GM19239 (cell line): Measurements from ENCODE around the genes ERAS, PQBP1 and GAGE10.

DNA sequence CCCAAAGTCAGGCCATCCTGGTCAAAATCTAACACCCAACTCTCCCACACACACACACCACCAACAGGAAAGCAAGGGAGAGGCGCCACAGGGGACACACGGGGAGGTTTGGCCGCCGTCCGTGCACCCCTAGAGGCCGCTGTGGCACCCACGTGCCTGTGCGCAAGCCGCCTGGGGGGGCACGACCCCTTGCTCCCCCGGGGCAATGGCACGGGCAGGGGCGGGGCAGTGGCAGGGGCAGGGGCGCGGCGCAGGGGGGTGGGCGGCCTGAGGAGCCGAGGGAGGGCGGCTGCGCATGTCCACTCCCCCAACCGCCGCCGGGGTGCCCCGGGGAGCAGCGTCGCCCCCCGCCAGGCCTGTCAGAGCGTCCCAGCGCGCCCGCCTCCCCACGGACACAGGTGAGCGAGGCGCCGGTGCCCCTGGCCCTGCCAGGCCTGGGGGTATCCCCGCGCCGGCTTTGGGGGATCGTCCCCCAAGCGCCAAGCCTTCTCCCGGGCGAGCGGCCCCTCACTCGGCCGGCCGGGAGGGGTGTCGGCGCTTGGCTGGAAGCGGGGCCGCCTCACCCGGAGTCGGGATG, at the start of gene ERAS:
Gene ERAS, plus strand, starts transcription at position 362 of the 577 bp plus-strand sequence.
- RRBS: 42% methylated on average over 17 of the region's 52 CpGs

DNA sequence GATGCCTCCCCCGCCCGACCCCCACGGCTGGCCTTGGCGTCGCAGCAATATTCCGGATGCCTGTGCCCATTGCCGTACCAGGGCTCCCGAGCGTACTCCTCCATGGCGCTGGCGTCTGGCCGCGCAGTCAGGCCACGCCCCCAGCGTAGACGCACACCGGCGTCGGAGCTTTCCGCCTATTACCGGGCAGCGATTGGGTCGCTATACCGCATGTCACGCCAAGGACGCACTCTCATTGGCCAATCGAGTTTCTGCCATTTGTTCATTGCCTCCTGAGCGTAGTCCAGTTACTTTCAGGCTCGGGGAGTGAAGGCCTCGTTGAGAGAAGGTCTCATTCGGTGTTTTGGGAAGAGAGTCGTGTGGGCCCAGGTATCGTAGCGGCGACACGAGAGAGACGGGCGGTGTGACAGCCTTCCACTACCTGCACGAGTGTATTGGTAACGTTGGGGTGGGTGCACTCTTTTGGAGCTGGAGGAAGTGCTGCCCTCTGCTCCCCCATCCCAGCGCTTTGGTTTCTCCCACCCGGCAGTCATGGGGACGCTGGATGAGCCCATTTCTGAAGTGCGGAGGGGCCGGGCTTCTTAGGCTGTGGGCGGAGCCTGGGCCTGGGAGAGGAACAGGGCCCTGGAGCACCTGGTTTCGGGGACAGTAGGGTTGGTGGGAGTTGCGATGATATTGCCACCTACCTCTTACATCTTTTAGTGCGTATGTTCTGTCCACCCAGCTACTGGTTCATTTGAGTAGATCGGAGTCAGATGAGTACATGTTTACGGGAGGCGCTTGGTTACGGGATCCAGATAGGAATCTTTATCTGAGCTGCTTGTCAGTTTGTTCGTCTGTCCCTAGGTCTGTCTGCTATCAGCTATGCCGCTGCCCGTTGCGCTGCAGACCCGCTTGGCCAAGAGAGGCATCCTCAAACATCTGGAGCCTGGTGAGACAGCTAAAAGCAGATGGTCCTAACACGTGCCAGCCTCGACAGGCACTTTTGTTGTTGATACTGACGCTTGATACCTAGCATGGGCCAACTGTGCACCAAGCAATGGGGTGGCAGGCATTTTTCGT, at the start of gene PQBP1:
Gene PQBP1, plus strand, starts transcription at position 285 of the 1,062 bp plus-strand sequence.
- RRBS: 0% methylated on average over 8 of the region's 62 CpGs

DNA sequence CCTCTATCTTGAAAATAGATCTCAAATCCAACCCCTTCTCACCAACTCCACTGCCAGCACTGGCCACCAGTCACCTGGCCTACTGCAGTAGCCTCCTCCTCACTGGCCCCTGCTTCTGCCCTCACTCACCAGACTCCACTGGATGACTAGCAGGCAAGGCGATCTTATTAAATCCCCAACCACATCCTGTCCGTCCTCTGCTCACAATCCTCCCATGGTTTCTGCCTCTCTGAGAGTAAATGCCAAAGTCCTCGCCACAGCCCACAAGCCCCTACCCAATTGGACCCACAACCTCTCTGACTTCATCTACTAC, 5.4 kb upstream of the PIM2 start:
- RRBS: no CpG with 5 or more reads among the region's 3 CpGs

DNA sequence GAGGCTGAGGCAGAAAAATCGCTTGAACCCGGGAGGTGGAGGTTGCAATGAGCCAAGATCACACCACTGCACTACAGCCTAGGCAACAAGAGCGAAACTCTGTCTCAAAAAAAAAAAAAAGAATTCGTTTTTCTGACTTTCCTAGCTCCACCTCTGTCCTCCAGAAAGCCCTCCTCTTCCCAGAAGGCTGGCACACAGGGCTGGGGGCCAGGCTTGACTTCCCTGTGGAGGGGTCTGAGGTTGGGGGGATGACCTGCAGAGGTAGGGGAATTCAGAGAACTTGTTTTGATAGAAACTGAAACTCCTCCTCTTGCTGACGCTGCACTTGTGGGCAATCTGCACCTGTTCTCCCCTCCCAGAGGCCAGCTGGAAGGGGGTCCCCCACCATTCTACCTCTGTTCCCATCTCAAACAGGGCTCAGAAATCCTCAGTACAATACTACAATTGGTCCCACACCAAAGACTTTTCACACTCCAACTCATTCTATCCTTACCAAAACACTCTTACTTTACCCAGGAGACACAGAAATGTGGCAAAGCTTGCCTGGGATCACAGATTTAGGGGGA, 18.7 kb downstream of the OTUD5 start:
- RRBS: no CpG with 5 or more reads among the region's 5 CpGs

- RRBS: no CpG with 5 or more reads among the region's 6 CpGs
Measured at GRCh38 chrX:48954698-48955279, 2.6 kb downstream of the OTUD5 start.

GRCh38 chrX:48987981-48988273, 14.1 kb downstream of the GRIPAP1 start:
- RRBS: no CpG with 5 or more reads among the region's 6 CpGs

DNA sequence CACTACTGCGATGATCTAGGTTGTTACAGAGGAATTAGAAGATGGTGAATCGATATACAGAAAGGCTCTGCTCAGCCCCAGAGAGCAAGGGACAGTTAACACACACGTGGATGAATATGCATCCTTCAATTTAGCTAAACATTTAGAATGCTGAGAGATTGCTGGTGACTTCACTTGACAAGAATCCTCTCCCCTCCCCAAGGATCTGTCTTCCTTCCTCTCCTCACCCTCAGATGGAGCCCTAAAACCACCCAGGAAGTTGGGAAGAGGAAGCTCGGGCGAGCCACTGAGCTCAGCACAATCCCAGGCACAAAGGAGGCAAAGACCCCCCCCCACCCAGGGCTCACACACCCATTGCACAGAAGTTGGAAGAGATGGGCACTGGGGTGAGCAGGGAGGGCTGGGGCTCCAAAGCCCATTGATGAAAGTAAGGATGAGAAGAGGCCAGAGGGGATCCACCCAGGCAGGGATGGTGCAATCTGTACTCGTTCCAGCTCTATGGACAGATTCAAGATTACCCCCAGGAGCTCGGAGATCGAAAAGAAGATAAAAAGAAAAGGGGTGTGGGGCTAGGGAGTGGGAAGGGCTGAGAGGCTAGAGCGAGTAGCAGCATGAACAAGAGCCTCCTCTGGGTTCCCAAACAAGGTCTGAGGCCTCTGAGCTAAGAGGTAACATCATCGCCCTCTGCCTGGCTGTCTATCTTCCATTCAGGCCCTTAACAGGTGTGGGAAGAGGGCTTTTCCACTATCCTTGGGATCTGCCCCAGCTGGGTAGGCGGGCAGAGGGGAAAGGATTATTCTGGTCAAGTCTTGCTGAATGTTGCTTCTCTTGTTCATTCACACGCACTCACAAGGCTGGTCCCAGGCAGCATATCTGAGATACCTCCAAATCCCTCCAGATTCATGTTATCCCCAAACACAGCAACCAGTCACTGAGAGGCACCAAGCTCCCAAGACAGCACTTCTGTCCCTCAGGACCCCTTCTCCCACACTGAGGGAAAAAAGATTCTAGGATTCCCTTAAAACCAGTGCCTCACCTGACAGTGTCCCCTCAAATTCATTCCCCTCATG, 1.1 kb downstream of the TFE3 start:
- RRBS: no CpG with 5 or more reads among the region's 12 CpGs

- RRBS: no CpG with 5 or more reads among the region's 15 CpGs
Measured at GRCh38 chrX:49154704-49155593, 7.6 kb upstream of the MAGIX start.

DNA sequence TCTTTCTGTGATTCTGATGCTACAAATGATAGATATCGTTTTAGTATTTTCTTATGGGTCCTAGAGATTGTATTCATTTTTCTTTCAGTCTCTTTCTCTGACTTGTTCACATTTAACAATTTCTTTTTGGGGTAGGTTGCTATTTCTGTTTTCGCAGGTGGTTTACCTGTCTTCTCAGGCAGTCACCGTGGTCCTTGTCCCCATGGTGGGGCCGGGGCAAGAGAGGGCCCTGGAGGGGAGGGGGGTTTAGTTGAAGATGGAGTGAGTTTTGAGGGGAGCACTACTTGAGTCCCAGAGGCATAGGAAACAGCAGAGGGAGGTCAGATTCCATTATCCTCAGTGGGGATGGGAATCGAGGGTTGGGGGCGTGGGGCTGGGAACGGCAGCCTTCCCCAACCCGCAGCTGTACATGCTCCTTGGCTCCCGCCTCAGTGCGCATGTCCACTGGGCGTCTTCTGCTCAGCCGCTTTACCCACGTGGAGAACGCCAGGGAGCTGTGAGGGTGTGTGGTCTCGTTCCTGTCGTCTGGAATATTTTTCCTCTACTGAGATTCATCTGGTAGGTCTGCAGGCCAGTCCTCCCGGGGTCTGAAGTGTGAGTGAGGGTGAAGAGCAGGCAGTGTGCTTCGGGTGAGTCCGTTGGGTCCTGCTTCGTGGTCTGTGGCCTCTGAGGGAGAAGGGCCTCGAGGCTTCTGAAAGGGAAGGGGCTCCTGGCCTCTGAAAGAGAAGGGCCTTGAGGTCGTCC, at the start of gene GAGE10:
Gene GAGE10, plus strand, starts transcription at position 451 of the 744 bp plus-strand sequence.
- RRBS: no CpG with 5 or more reads among the region's 22 CpGs

- RRBS: no CpG with 5 or more reads among the region's 6 CpGs
Measured at GRCh38 chrX:49881654-49882296, 2.5 kb downstream of the USP27X start.

- RRBS: no CpG with 5 or more reads among the region's 2 CpGs
Measured at GRCh38 chrX:50068133-50068811, 132.5 kb downstream of the AKAP4 start.

DNA sequence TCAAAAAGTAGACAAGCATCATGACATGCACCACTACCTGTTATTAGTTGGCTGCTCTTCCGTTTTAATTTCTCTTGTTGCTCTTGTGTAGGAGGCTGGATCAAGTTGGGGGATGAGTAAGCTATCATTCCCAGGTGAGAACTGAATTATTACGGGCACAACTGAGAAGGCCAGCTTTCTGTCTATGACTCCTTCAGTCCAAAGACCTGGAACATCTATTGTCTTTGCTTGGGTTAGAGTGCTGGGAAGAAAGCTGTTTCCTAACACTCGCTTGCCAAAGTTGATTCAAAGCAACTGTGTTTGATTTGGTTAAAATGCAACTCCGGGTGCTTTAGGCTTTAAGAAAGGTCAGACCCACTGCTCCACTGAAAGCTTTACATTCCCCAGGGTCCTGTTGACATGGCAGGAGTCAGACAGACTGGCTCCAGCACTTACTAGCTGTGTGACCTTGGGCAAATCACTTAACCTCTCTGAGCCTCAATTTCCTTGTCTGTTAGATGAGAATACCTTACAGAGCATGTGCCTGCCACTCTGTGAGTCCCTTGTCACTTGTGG, 39.1 kb downstream of the DGKK start:
- RRBS: no CpG with 5 or more reads among the region's 4 CpGs

DNA sequence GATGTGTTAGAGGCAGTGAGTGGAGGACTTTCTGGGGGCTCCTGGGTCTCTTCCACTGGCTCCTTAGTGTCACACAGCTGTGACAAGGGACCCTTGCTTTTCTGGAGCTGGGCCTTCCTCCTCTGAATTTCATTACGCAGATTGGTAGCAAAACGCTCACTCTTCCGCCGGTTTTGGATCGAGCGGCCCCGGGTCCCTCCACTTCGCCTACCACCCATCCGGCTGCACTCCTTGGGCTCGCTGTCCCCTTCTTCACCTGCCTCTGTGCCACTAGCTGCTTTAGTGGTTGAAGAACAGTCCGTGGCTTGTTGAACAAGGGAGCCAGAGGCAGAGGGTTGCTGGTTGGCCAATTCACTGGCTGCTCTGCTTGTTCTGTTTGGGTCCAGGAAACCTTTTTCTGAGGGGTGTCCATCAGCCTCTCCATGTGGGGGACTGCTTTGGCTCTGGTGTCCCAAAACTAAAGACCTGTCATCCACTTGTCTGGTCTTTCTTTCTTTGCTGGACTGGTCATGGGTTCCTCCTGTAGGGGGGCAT, 163.6 kb upstream of the DGKK start:
- RRBS: no CpG with 5 or more reads among the region's 11 CpGs

GRCh38 chrX:50643183-50643907, 170.6 kb downstream of the SHROOM4 start:
- RRBS: no CpG with 5 or more reads among the region's 10 CpGs

DNA sequence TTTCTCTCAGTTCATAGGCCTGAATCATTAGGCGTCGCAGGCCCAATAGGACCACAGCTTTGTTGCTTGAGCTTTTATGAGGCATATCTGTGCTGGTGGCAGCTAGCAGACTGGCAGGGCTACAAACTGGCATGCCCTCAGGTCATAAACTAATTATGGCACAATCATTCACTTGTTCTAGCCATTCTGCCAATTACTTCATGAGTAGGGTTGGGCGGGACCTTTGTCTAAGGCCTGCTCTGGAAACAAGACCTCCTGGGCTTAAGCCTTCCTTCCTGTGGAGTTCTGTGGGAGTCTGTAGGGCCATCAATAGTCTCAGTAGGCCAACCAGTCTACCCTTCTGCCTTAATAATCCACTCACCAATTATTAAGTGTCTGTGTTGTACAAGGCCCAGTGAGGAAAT, 44.6 kb downstream of the SHROOM4 start:
- RRBS: no CpG with 5 or more reads among the region's 3 CpGs

DNA sequence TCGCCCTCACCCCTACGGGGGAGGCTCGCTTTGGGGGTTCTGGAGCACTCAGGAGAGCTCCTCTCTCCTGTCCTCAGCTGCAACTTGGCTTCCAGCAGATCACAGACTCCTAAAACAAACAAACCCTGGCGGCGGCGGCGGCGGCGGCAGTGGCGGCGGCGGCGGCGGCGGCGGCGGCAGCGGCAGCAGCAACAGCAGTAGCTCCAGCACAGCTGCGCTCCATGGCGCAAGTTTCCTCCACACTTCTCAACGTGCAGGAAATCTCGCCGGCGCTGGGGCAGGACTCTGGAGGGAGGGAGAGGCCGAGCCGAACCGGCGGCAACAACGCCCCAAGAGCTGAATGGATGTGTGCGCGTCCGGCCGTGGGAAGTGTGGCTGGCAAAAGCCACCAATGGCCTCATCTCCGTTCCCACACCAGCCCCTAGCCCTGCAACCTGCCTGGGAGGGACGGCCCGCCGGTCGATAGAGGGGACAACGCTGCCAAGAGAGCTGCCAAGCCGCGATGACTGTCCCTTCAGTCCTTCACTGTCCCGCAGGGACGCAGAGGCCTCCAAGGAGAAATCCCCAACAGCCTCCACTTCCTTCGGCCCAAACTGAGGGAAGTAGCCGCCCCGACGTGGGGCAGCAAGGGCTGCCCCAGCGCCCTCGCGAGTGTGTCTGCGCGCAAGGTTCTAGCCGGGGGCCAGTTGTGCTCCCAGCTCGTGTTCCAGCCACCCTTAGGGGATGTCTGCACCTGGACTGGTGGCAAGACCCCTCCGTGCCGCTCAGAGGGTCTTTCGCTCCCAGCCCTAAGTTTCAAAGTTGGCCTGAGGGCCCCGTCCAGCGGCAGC, 769 bp downstream of the SHROOM4 start:
- RRBS: 4% methylated on average over 2 of the region's 59 CpGs

GRCh38 chrX:51456189-51456929, 40.0 kb downstream of the NUDT11 start:
- RRBS: no CpG with 5 or more reads among the region's 13 CpGs

DNA sequence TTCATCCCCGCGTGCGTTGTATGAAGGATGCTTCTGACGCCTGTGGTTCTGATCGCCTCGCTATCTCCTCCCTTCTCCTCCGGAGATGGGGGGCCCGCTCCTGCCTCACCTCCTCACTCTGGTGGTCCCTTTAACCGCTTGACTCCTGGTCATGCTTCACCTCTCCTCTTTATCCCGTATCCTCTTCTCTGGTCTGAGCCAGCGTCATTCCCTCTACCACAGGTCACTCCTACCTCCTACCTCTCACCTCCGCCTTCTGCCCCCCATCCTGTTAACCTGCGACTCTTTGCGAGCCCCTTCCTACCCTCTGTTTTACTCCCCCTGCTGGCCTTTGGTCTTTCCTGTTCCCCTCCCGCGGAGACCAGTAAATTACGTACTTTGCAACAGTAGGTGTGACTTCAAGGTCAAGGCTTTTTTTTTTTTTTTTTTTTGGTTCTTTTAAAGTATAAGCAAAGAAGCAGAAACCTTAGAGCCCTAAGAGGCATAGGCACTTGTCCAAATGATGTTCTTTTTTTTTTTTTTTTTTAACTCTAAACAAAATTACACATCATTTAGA, 60.1 kb downstream of the GSPT2 start:
- RRBS: no CpG with 5 or more reads among the region's 17 CpGs

GRCh38 chrX:51810386-51810847, 67.2 kb downstream of the GSPT2 start:
- RRBS: no CpG with 5 or more reads among the region's 2 CpGs

DNA sequence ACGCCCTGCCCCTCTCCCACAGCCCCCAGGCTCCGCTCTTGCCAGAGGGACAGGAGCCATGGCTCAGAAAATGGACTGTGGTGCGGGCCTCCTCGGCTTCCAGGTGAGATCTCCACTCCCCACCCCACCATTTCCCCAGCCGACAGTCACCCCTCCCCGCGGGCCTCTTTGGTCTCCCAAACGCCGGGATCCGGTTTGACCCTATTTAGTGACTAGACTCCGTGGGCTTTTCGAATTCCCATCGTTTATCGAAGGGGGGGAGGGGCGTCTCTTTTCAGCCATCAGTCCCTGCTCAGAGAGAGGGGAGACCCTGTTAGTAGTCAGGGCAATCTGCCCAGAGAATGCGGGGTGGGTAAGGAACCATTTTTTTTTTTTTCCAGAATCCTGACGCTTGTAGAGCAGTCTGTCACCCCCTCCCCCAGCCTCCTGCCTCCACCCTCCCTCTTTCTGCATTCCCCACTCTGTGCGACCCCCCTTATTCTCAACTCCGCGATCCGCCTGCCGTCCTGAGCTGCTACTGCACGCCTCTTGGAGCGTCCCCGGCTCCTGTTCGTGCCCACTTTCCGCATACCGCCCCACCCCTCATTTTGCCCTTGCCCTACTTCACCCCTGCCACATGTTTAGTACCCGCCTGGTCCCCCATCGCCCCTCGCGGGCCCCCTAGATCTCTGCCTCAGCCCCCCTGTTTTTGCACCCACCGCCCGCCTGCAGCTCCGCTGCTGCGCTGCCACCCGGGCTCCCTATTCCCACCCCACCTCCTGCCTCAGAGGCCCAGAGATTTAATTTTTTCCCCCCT, 1.0 kb downstream of the MAGED1 start:
- RRBS: no CpG with 5 or more reads among the region's 37 CpGs